Anterior vena cava (tissue), 1 donor: ENCODE data around the genes RBM24 and CAP2.

DNA sequence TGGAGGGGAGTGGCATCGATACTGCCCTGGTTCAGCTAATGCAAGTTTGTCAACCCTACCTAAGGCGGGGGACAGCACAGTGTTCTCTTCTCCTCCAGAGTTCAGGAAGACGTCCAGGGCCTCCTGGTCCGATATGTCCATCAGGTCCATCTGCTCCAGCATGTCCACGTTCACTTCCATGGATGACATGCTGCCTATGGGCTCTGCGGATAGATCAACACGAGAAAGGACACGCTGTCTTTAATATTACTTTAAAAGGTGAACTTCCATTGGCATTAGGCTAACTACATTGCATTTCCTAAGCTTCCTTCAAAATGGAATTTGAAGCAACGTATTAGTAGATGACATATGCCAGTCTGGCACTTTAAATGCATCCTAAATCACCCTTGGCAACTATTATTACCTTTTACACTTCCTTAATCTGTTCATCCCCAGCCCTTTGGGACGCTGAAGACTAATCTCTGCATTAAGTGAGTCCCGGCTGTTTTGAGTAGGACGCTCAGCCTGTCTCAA lies 138.3 kb downstream of the DTNBP1 start:
- PRO-cap = no peak

DNA sequence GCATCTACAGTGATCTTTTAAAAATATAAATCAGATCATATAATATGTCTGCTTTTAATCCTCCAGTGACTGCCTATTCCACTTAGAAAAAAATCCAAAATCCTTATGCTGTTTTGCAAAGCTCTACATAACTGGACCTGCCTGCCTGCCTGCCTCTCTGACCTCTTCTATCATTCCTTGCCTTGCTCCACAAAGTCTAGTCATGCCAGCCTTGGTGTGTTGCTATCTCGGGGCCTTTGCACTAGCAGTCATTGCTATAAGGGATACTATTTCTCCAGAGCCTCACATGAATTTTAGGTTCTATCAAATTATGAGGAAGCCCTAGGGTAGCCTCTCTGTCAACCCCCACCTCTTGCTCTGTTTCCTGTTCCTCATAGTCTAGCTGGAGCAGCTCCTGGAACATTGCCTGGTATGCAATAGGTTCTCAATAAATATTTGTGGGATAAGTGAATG lies 46.7 kb upstream of the DTNBP1 start:
- PRO-cap = no peak

GRCh38 chr6:15994846-15995285 lies 134.0 kb upstream of the MYLIP start:
- PRO-cap = no peak

DNA sequence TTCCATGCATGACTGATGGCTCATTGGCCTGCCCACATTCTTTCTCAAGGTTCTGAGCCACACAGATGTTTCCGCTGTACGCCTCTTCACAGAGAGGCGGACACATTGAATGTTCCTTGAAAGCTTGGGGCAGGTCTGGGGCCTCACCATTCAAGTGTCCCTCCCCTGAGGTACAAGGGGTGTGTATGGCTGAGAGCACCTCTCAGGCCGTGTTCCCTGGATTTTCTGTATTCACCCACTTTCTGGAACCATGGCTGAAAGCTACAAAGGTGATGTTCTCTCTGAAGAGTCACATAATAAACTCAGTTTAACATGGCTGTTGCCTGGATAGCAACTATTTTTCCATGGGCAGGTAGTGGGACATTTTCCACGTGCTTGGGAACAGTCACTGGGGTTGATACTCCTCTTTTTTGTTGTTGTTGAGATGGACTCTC lies 29.5 kb downstream of the GMPR start:
- PRO-cap = no peak

DNA sequence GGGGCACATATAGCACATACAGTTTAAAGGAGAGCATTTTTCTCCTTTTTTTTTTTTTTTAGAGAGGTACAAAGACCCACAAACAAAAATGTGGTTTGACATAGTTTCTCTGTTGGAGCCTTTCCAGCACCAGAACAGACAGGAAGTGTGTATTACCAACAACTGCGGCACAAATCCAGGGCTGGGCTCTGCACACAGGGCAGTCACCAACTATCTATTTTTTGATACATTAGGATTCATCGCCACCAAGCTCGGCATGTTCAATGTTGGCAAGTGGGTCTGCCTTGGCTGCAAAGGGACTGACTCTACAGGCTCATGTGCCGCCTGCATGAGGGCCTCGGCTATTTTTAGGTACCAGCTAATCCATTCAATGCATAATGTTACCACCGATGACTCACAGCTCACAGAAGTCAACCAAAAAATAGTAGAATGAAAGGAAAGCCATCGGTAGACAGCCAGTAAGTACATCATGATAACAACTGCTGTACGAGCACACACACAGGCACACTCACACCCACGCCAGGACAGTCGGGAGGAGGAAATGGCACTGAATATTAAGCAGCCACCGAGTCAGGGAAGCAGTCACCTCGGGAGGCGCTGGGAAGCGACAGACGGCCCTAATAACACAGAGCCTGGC lies 81.5 kb downstream of the GMPR start:
- PRO-cap = bidirectional peak, plus-strand start at position 581 of the sequence, minus-strand start at position 301 of the sequence

GRCh38 chr6:16369220-16369641 lies 130.8 kb downstream of the GMPR start:
- PRO-cap = no peak

DNA sequence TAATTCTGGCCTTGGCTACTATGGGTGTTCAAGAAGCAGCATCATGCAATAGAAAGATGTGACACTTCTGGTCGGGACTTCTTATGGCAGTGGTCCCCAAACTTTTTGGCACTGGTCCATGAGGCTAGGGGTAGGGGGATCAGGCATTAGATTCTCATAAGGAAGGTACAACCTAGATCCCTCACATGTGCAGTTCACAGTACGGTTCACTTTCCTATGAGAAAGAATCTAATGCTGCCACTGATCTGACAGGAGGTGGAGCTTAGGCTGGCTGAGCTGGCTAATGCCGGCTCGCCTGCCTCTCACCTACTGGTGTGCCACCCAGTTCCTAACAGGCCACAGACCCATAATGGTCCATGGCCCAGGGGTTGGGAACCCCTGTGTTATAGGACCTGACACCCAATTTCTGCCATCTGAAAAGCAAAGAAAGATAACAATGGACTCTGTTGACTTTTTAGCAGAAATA lies 199.5 kb downstream of the GMPR start:
- PRO-cap = no peak

- PRO-cap = no peak
These were observed 234.8 kb downstream of the GMPR start for GRCh38 chr6:16473064-16473650.

DNA sequence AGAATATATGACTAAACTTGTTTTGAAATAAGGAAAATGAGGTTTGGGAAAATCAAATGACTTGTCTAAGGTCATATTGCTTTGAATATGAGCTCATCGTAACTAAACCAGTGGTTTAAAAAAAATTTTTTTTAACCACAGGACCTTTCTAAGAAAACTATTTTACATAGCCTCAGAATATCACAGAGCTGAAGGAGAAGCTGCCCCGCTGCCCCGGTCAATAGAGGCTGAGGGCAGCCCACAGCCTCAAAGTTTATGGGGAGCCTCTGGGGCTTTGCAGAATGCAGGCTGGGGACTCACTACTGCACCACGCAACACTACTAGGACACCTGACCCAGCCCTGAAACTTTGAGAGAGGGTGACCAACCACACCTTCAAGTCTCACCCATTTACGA lies 220.3 kb downstream of the ATXN1 start:
- PRO-cap = no peak

- PRO-cap = no peak
These were observed 60.7 kb downstream of the ATXN1 start for GRCh38 chr6:16700061-16701418.

- PRO-cap = no peak
These were observed 49.1 kb downstream of the ATXN1 start for GRCh38 chr6:16712101-16712691.

GRCh38 chr6:16728952-16729549 lies 32.2 kb downstream of the ATXN1 start:
- PRO-cap = no peak

DNA sequence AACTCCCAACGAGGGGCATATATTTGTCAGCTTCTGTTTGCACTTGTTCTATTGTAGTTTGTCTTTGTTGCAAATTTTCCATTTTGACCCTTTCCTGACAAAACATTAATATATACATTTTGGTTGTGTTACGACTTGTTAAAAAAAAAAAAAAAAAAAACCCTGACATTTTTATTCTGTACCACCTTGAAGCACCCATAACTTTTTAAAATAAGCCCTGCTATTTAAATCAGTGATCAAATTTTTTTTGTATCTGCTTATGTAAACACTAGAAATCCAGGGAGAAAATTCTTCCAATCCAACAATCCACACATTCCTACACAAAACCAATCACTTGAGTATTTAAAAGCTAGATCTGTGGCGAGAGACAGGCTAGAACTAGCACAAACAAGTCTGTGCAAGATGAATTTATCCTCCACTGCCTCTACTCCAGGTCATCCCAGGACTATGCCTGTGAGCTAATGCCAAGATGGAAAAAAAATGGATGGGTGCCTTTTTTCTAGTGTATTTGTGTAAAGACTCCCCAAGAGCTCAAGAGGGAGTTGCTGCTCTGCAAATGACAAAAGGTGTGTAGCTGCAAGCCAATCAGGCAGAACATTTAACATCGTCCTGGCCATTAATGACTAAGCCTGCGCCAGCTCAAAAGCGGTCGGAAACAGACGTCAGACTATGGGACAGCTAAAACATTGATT lies 22.1 kb downstream of the ATXN1 start:
- PRO-cap = no peak

- PRO-cap = no peak
These were observed 75.2 kb upstream of the ATXN1 start for GRCh38 chr6:16836325-16837012.

- PRO-cap = bidirectional peak, plus-strand start at chr6:17281381, minus-strand start at chr6:17281289
These were observed at the start of gene RBM24 for GRCh38 chr6:17281226-17281793. Gene RBM24, plus strand, starts transcription at chr6:17281361.

DNA sequence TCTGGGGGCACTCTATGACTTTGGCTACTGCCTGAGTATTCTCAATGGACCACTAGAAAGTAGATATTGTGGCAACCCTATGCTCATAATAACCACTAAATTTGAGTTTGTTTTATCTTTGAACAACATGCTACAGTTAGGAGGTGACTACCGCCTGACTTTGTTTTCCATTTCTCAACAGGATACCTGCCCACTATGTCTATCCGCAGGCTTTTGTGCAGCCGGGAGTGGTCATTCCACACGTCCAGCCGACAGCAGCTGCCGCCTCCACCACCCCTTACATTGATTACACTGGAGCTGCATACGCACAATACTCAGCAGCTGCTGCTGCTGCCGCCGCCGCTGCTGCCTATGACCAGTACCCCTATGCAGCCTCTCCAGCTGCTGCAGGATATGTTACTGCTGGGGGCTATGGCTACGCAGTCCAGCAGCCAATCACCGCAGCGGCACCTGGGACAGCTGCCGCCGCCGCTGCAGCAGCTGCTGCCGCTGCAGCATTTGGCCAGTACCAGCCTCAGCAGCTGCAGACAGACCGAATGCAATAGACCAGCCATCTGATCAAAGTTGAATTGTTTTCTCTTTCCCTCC lies 10.5 kb downstream of the RBM24 start:
- PRO-cap = no peak

DNA sequence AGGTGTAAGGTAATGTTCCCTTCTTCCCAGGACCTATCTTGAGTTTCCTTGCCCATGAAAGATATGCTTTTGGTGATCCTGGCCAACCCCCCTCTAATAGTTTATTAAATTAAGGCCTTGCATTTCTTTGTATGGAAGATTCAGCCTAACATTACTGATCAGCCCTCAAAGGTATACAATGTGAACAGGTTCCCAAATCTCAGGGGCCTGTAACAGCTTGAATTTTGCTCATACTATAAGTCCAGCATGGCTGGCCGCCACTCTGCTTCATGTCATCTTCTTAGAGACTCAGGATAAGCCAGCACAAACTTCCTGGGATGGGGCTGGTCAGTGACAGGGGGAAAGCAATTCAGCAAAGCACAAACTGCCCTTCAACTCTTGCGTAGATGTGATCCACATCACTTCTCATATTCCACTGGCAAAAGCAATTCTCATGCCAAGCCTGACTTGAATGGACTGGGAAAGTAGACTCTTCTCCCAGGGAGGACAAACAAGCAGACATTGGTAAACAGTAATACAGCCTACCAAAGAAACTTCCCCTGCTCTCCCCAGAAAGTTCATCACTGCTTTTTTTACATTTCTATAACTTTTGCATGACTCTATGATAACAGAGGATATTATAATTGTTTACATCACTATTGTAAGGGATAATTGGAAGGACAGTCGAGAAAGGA lies 37.2 kb downstream of the RBM24 start:
- PRO-cap = no peak

DNA sequence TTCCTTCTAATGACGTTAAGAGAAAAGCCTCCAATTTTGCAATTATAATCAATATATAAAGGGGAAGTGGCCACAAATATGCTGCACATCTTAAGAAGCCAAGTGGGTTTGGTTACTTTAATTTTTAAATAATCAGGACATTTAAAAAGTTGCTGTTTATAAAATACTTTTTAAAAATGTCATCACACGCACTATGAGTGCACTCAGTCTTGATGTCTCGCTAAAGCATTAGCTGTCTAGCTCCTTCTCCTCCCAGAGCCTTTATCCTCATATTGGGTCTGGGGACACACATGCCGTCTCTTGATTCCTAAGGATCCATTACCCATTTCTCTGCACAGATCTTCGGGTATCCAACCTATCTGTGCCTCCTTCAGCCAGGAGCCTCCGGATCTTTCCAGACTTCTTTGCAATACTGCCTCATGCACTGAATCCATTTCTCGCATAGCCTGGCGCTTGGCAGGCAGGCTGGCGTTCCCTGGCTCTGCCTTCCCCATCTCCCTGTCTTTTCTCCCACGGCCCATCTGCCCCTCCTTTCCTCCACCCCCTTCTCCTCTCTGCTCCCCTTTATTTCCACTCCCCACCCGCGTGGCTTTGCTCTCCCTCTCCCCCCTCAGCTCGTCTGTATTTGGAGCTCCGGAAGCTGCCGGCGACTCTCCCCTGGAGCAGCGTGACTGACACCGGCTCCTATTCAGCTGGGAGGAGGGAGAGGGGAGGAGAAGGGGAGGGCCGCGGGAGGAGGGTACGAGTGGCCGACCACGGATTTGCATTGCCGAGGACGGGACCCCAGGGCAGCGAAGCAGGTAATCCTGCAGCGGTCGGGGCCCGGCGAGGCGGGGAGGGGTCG lies at the start of gene CAP2:
TSS of gene CAP2 (plus strand) at position 649 of the 844 bp plus-strand sequence.
- PRO-cap = bidirectional peak, plus-strand start at position 766 of the sequence, minus-strand start at position 610 of the sequence

- PRO-cap = bidirectional peak, plus-strand start at chr6:17707068, minus-strand start at chr6:17706859
These were observed 228 bp upstream of the NUP153 start for GRCh38 chr6:17706991-17707314.

DNA sequence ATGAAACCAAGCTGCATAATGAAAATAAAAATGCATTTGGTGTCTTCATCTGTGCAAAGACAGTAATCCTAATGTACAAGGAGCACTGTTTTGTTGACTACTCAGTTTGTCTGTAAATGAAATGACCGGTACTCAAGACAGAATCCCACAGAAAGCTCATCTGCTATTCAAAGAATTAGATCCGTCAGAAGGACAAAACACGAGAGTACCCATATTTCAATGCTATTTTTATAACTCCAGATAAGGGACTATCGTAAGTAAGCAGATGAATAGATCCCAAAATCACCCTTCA lies 2.5 kb downstream of the KIF13A start:
- PRO-cap = no peak